Left ventricle myocardium (tissue), 1 donor: Measurements from ENCODE around the genes HAGH, NTHL1 and PKD1.

DNA sequence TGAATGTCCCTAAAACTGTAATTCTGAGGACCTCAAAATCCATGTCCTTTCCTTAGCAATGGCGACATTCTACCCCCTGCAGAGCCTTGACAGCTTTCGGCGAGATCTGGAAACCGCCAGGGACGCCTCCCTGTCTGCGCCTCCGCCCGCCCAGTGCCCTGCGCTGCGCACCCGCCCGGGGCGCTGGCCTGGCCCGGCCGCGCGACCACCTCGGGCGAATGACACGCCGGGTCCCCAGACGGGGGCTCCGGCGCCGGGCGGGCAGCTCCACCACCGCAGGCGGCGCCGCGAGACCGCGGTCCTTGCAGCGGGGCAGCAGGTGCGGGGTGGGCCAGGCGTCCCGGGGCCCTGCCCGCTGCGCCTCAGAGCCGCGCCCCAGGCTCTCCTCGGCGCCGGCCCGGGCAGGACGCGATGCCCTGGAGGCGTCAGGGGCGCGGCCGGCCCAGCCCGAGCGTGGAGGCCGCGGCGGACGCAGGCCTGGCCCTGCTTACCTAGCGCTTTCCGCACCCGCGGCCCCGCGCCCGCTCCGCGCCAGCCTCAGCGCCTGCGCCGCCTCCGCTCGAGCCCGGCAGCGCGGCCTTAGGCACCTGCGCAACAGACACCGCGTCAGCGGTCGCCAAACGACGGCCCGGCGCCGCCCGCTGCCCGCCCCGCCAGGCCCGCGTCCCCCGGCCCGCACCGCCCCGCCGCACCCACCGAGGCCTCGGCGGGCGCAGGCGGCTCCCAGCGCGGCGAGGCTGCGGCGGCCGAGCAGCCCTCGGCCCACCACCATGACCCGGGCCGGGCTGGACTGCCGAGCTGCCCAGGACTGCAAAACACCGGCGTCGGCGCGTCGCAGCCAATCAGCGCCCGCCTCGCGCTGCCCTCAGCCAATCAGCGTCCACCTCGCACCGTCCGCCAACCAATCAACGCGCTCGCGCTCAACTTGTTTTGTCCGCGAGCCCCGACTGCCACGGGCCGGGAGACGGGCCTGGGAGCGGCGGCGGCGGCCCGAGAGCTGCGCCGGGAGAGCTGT lies at the start of gene HAGH:
TSS of gene HAGH (minus strand) at position 810 of the 1,015 bp plus-strand sequence.
- PRO-cap, result bidirectional peak, plus-strand start at position 597 of the sequence, minus-strand start at position 514 of the sequence; bidirectional peak, plus-strand start at position 953 of the sequence, minus-strand start at position 792 of the sequence

- PRO-cap, result no peak
Measured at GRCh38 chr16:1828551-1829634, 1.9 kb downstream of the FAHD1 start.

GRCh38 chr16:1933032-1933819 lies 9.8 kb downstream of the MSRB1 start:
- PRO-cap, result no peak

GRCh38 chr16:1965216-1966097 lies 831 bp upstream of the RPS2 start:
- PRO-cap, result no peak

DNA sequence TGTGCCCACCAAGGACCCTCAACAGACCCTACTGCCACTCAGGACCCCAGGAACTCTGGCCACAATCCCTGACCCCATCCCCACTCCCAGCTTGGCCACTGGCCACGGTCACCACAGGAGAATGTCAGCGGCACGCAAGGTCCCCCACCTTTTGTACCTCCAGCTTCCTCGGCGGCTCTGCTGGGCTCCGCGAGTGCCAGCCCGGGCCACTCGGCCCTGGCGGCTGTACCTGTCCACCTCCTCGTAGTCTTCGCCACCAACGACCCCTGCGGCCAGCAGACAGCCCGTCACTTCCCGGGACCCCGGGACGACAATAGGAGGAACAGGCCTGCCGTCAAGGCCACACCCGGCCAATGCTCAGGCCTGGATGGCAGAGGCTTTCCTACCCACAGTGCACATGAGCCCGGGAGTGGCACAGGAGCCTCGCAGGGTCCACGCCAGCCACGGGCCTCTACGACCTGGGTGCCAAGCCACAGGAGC lies 11.7 kb downstream of the SYNGR3 start:
- PRO-cap, result no peak

DNA sequence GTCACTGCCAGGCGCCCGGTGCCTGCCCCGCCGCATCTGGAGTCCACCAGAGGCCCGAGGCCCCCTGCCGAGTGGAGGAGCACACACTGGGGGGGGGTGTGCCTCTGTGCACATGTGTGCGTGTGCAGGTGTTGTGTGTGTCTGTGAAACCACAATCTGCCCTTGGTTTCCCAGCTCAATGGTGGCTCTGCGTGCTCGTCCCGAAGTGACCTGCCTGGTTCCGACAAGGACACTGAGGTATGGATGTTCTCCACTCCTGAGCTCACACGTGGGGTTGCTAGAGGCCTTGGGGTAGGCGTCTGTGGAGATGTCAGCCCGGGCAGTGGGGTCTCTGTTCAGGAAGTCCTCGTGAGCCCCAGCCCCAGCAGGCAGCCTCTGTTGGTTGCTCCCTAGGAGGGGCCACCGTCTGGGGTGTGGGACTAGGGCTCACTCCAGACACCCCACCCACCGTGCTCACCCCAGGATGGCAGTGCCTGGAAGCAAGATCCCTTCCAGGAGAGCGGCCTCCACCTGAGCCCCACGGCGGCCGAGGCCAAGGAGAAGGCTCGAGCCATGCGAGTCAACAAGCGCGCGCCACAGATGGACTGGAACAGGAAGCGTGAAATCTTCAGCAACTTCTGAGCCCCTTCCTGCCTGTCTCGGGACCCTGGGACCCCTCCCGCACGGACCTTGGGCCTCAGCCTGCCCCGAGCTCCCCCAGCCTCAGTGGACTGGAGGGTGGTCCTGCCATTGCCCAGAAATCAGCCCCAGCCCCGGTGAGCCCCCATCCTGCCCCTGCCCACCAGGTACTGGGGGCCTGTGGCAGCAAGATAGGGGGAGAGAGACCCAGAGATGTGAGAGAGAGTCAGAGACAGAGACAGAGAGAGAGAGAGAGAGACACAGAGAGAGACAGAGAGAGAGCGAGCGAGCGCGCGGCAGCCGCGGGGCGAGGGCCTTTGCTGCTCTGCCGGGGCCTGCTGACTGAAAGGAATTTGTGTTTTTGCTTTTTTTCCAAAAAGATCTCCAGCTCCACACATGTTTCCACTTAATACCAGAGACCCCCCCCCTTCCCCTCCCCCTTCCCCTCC lies 9.9 kb downstream of the NTHL1 start:
- PRO-cap, result unidirectional peak, minus-strand start at position 962 of the sequence

DNA sequence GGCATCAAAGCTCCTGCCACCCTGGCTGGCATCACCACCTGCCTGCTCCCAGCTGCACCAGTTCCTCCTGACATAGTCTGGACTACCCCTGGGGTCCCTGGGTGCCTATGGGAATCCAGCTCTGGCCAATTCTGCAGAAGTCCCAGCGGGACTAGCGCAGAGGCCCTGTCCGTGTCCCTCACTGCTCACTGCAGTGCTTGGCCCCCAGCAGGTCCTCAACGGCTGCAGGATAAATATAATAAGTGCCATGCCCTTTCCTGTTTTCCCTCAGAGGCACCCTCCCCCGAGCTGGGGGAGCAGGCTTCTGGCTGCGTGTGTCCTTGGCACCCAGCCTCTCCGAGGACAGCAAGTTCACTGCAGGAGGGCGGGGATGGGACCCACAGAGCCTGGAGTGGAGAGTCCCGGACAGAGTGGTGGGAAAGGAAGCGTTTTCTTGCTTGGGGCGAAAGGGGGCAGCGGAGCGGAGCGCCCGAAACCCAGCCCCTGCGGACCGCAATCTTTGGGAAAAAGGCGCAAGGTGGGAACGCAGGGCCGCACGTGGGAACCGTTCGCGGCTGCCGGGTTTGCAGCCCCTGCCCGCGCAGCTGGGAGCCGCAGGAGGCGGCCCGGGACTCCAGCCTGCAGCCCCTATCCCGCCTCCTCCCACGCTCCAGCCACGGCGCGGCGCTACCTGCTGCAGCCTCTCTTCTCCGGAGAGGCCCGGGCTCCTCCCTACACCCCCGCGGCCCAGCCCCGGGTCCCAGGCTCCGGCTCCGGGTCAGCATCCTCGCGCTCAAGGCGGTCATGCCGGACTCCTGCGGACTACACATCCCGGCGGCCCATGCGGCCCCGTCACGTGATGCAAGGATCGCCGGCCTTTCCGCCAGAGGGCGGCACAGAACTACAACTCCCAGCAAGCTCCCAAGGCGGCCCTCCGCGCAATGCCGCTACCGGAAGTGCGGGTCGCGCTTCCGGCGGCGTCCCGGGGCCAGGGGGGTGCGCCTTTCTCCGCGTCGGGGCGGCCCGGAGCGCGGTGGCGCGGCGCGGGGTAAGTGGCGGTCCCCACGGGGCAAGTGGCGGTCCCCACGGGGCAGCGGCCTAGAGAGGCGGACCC lies at the start of gene NTHL1:
TSS of gene NTHL1 (minus strand) at position 796 of the 1,093 bp plus-strand sequence.
- PRO-cap, result bidirectional peak, plus-strand start at position 354 of the sequence, minus-strand start at position 206 of the sequence; bidirectional peak, plus-strand start at position 947 of the sequence, minus-strand start at position 796 of the sequence

DNA sequence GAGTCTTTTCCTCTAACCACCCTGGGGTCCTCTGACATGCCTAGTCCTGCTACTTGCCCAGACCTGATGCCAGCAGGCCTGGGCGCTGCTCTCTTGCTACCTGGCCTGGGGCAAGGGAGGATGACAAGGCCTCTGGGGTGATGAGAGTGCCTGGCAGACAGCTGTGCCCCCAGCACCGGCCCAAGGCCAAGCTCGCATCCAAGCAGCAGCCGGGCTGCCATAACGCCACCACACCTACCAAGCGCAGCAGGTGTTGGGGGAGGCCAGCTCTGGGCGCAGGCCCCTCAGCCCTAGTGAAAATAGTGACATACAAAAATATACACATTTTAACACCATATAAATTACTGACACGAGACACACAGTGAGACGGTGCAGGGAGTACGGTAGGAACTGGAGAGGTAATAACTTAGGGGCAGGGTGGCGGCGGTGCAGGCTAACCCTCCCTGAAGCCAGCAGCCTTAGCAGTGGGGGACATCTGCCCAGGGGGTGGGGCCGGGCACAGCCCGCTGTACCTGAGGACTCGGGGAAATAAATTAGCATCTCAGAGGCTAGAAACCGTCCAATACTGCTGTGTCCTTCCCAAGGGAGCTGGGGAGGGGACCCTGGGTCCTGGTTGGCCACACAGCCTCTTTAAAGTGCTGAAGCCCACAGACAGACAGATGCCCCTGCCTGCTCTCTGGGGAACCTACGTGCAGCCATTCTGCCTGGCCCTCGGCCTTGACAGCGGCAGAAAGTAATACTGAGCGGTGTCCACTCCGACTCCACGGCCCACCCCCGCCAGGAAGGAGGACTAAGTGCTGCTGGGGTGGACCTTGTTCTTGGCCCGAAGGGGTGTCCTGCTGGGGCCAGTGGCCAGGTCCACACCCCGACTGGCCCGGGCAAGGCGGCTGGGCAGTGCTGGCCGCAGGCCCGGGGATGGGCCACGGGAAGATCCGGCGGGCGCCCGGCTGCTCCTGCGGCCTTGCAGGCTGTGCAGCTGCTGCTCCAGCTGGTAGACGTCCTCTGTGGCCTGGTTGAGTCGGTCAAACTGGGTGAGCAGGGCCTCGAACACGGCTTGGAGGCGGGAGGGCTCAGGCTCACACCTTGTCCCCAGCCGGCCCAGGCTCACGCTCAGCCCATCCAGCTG lies 41.5 kb downstream of the TSC2 start:
- PRO-cap, result no peak

- PRO-cap, result no peak
Measured at GRCh38 chr16:2091996-2092760, 43.5 kb downstream of the PKD1 start.

DNA sequence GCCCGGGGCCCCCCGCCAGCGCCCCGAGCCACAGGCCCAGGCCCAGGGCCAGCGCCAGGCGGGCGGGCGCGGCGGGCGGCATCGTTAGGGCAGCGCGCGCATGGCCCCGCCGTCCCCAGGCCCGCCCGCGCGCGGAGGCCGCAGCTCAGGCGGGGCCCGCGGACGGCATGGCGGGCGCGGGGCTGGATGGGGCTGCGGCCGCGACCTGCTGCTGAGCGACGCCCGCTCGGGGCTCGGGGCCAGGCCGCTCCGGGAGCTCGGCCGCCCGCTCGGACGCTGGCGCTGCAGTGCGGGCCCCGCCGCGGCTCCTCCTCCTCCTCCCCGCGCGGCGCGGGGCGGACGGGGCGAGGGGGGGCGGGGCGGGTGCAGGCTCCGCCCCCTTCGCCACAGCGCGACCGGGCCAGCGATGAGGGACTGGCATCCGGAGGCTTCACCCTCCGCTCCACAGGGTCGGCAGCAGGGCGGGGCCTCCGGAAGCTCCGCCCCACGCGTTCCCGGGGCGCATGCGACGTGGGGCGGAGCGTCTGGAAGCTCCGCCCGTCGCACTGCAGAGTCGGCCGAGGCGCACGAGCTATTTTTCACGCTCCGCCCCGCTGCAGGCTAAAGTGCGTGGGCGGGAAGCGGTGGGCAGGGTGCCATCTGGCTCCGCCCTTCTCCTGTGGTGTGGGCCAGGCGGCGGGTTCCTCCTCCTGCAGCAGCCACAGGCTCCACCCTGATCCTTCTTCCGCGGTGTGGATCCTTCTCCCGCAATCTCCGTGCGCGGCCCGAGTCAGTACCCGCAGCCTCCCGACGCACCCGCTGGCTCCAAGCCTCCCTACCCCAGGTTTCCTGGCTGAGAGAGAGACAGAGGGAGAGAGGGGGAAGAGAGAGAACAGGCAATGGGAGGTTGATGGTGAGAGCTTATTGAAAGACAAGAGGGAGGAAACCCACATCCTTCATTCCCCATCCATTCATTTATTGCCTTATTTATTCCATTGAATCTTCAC lies at the start of gene PKD1:
TSS of gene PKD1 (minus strand) at position 291 of the 986 bp plus-strand sequence.
- PRO-cap, result bidirectional peak, plus-strand start at position 540 of the sequence, minus-strand start at position 289 of the sequence; unidirectional peak, plus-strand start at position 750 of the sequence

GRCh38 chr16:2154951-2155561 lies 526 bp upstream of the TRAF7 start:
- PRO-cap, result unidirectional peak, minus-strand start at chr16:2155105; bidirectional peak, plus-strand start at chr16:2155673, minus-strand start at chr16:2155358

- PRO-cap, result no peak
Measured at GRCh38 chr16:2159027-2159948, 3.7 kb downstream of the TRAF7 start.

- PRO-cap, result no peak
Measured at GRCh38 chr16:2176454-2177116, 19.8 kb downstream of the CASKIN1 start.

DNA sequence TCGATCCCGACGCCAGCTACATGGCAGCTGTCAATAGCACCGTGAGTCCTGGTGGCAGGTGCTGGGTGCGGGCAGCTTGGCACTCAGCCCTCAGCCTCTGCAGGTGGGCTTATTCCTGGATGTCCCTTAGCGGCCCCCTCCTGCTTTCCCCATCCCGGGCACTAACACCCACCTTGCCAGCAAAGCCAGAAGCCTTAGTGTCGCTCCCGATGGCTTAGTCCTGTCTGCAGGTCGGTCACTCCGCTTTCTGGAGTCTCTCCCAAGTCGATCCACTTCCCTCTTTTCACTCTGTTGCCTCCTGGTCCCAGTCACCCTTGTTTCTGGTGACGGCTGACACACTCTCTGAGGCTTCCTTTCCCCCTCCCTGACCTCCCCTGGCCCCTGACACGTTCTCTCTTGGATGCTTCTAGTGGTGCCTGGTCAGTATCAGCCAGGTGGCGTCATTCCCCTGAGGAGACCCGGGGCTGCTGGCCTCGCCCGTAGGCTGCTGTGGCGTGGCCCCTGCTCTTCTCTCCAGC lies 2.1 kb downstream of the MLST8 start:
- PRO-cap, result no peak

DNA sequence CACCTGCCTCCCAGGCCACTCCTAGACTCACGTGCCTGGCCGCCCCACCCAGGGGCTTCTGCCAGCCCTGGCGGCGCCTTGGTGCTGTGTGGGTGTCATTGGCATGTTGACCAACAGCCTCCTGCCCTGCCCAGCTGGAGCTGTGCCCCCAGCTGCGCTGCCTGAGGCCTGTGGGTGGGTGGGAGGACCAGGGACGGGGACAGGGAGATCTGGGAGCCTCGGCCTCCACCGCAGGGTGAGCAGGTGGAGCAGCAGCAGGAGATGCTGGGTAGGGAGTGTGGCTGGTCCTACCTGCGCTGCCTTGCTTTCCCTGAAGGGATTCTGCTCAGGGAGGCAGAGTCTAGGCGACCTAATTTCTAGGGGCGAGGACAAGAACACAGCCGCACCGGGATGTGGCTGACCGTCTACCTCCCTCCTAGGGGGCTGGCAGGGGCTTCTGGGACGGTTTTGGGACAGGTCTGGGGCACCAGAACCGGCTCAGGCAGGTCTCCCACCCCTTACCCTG lies 379 bp upstream of the DNASE1L2 start:
- PRO-cap, result no peak

GRCh38 chr16:2262134-2262866 lies 5.6 kb downstream of the RNPS1 start:
- PRO-cap, result no peak

DNA sequence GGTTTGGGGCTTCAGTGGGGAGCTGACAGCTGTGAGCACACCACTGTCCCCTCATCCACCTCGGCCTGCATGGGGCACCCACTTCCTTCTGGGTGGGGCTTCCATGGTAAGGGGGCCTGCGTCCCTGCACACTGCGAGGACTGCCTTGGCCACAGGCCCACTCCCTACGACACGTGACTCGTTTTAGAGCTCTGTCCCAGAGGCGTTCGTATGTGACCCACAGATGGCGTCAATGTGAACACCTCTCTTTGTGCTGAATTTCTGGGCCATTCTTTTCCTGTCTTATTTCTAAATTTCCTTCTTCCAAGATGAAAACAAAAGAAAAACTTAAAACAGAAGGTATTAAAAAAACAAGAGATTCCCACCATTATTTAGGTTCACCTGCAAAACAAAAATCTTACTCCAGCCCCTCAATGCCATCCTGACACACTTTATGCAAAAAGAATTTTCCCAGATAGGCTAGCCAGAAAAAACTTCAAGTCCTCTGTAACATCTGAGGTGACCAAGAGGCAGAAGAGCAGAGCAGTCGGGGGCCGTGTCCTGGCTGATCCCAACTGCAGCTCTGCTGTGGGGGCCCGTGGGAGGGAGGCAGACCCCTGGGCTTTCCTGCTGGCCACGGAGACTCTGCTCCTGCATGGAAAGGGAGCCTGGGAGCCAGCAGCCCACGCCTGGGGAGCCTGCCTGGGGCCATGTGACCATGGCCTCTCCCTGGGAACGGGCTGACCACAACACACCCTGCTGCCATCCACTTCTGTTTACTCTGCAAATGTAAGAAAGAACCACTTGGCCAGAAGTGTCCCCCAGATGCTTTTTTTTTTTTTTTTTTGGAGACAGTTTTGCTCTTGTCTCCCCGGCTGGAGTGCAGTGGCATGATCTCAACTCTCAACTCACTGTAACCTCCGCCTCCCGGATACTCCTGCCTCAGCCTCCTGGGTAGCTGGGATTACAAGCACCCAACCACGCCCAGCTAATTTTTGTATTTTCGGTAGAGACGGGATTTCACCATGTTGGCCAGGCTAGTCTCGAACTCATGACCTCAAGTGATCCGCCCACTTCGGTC lies 2.1 kb upstream of the TEDC2 start:
- PRO-cap, result no peak

DNA sequence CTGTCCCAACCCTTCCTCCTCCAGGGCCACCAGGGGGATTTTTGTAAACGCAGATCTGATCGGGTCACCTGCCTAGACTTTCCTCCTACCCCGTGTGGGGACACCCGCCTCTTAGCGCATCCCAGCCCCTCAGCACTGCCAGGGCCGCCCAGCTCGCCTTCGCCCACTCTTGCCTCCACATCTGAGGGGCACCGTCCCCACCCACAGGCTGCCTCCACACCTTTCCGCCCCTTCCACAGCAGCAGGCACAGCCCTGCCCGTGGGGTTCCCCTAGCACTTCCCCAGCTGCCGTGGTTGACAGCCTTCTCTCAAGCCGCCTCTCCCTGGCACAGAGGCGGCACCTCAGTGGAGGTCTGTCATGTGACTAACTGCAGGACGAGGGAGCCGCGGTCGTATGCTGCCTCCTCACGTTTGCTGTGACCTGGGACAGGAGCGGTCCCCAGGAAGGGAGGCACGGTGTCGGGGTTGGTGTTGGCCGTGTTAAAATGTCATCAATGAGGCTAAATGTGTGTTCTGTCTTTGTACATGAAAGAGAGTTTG lies 12.1 kb downstream of the TBC1D24 start:
- PRO-cap, result no peak

DNA sequence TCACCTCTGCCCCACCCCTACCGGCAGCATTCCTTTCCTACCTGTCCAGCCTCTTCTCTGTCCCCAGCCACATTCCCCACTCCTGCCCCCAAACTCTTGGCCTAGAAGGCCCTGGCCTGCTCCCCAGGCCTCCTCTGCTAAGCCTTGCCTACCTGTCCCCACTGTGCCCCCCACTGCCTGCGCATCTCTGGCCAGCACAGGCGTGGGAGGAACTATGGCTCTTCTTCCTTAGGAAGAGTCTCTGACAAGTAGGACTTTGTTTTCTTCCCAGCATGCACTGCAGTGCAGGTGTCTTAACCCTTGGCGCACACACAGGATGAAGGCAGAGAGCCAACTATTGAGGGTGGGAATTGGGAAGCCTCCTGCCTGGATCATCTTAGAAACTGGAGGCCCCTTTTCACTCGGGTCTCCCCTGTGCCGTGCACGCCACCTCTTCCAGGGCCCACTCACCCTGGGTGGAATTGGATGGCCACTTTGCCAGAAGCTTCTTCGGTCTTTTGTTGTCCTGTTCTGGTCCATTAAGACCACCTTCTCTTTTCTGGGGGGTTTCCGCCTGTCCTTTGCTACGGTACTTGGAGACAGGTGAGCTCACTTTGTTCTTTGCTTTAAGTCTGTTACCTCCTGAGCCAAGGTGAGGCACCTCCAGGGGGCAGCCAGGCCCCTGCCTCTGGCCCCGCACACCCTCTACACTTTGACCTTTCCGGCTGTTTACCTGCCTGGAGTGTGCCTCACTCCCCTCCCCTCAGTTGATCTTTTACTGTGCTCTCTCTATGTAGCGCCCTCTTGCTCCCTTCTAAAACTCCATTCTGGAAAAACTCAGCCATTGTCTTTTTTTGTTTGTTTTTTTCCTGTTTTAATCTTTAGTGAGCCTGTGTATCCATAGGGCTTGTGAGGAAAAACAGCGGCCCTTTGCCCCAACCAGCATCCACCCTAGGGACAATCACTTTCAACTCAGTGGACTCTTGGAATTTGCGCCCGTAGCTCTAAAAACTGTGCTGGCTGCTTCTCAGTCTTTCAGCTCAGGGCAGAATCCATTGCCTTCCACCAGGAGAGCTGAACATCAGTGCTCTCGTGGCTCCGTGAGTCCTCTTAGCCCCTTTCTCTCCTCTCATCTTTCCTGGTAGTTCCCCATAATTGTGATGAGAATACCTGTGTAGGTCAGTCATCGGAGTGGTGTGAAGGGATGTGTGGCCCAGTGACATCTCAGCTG lies 4.0 kb downstream of the AMDHD2 start:
- PRO-cap, result no peak

GRCh38 chr16:2668171-2668445 lies 14.2 kb upstream of the KCTD5 start:
- PRO-cap, result no peak